ENCODE measurements around a stretch of chr12.

DNA sequence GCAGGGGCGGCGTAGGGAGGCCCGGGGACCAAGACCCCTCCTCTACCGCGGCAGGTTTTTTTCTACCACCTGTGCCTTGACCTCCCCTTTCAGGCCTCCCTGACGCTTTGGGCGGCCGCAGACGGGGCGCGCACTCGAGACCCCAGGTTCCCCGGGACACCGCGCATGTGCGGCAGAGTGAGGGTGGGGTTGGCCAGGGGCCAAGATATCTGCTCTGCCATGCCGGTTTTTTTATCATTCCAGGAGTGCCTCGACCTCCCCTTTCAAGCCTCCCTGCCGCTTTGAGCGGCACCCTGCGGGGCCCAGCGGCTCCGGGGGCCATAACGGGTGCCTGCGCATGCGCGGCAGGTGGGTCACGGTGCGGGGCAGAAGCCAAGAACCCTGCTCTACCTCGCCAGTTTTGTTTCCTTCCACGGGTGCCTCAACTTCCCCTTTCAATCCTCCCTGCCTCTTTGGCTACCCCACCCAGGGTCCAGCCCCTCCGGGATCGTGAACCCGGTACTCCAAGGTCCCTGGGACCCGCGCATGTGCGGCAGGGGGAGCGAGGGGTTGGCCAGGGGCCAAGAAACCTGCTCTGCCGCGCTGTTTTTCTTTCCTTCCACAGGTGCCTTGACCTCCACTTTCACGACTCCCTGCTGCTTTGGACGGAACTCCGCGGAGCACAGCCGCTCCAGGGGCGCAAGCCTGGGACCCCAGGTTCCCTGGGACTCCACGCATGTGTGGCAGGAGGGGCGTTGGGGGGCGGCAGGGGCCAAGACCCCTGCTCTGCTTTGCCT is 328.2 kb downstream of the ALG10 start:
- PRO-cap, 2 experiments, result no peak in any of the 2 experiments

GRCh38 chr12:38983415-38983725 is 78.0 kb upstream of the CPNE8 start:
- PRO-cap, 2 experiments, result no peak in any of the 2 experiments

DNA sequence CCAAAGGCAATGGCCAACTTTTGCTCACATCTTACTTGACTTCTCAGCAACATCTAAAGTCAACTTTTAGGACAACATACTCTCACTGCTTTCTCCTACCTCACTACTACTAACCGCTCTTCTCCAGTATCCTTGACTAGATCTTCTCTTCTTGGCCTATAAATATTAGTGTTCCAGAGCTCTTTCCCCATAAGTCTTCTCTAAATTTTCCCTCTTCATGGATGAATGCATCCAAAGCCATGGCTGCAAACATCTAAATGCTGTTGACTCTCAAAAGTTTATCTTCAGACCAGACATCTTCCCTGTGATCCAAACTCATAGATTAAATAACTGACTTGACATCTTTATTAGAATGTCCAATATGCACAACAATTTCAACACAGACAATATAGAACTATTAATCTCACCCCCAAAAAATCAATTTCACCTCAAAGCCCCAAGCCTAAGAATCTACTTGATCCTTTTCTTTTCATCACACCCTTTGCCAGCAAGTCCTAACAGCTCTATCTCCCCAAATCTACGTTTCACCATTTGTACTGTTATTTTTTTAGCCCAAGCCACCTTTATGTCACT is 18.6 kb downstream of the KIF21A start:
- PRO-cap, 2 experiments, result no peak in any of the 2 experiments

GRCh38 chr12:39538395-39539025 is 81.1 kb downstream of the ABCD2 start:
- PRO-cap, 2 experiments, result no peak in any of the 2 experiments

DNA sequence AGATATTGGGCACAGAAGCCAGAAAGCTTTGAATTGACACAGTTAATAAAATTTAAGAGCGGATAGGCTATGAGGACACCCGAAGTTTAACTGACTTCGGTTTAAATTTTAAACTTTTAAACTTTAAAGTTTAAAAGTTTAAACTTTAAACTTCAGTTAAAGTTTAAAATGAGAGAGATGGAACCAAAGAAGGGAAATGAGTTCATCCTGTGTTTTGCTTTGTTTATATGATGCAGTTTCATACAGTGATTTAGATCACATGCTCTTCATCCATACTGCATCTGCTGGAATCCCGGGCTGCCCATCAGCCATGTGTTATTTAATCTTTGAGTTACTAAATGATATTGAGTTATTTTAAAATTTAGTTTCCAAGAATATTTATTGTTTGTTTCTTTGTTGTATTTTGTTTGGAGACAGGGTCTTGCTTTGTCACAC is 27.2 kb upstream of the LRRK2 start:
- PRO-cap, 2 experiments, result no peak in any of the 2 experiments

DNA sequence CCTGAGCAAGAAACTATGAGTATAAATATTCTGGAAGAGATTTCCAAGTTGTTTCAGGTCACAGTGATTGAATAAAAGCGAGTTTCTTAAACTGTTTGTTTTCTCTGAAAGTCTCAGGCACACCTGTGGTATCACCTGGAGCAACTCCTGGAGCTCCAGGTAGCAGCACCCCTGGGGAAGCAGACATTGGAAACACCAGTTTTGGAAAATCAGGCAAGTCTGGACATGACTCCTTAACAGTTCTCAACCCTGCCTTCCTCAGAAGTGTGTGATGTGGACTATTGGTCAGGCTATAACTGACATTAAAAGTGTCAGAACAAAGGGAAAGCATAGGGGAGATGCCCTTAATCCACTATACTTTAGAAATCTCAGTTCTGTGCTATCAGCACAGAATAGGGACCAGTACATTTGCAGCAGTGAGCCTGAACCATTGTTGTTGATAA is 217.6 kb upstream of the CNTN1 start:
- PRO-cap, 2 experiments, result no peak in any of the 2 experiments

DNA sequence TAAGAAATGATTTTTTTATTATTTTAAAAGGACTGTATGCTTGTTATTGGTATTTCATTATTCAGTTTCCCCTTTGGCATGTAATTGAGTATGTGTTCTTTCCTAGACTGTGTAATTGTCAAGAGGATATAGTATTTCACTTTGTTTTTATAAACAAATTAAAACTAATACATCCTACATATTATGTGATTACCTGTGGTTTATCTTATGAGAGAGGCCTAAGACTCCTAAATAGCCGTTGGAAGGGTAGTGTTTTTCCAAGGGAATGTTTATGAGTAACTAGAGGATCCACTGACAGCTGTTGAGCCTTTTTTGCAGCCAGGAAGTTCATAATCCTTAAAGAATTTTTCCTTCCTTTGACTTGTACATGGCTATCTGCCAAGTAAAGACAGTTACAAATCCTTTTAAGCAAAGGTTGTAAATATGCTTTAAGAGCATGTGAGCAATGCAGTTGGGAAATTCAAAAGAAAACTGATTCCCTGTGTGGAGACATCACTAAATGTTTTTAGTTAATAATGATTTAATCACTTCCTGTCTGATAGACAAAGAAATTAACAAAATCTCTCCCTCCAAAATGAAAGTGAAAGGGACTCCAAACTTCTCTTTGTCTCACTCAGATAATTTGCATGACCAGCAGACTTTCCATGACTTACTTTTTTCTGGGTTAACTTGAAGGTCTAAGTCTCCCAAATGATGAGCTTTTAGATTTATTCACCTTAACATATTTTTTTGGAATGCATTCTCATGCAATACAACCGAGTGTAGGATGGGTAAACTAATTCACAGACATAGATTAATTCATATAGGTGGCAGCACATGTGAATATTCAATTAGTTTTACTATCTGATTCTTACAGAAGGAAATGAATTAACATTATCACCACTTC is 333.8 kb downstream of the PDZRN4 start:
- PRO-cap, 2 experiments, result no peak in any of the 2 experiments

- PRO-cap, 2 experiments, result no peak in any of the 2 experiments
These were observed 212.2 kb downstream of the GXYLT1 start for GRCh38 chr12:41932245-41933070.

- PRO-cap, 2 experiments, result no peak in any of the 2 experiments
These were observed 31.9 kb downstream of the YAF2 start for GRCh38 chr12:42205984-42206611.

DNA sequence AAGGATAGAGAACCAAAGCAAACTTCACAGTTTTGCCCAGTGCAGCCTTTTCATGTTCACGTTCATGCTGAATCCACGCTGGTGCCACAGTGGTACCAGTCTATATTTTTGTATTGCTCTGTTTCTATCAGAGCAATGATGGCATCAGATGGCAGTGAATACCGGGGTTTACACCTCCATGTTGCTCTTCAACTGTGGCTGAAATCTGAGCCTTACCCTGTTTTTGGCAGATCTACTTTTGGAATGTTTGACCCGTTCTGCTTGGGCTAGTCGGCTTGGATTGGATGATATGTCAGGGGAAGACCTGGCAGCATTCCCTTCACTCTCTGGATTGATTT is 144.9 kb upstream of the PRICKLE1 start:
- PRO-cap, 2 experiments, result no peak in any of the 2 experiments

DNA sequence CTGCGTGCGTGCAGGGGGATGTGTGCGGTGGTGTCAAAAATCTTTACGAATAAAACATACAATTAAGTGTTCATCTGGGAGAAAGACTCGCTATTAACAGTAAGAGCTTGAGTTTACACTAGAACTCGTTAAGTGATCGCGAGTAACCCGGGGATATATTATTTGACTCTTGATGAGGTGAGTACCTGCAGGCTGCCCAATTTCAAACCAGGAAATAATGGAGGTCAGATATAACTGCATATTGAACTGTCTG is 852 bp downstream of the TWF1 start:
- PRO-cap, 2 experiments, result no peak in any of the 2 experiments

- PRO-cap, 2 experiments, result peak in 2 of 2 experiments; most common plus-strand start chr12:45216867 (in 1); most common minus-strand start chr12:45216839 (in 2)
These were observed 602 bp downstream of the ANO6 start for GRCh38 chr12:45216377-45217017.

DNA sequence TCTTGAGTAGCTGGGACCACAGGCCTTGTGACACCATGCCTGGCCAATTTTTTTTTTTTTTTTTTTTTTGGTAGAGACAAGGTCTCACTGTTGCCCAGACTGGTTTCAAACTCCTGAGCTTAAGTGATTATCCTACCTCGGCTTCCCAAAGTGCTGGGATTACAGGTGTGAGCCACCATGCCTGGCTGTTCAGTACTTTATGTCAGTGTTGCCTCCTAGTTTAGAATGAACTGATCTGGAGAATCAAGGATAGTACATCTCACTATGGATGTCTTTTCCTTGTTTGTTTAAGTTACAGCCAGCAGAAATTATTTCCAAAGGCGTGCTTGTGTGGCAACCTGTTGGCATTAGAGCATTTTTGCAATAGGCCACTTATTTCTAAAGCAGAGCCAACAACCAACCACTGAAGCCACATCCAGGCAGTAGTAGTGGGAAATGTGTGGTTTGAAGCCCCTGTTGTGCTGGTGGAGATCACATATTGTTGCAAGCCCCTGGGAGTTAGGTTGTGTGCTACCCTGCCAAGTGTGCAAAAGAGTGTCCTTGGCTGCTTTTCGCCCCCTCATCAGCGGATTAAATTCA is 3.7 kb downstream of the ANO6 start:
- PRO-cap, 2 experiments, result no peak in any of the 2 experiments

DNA sequence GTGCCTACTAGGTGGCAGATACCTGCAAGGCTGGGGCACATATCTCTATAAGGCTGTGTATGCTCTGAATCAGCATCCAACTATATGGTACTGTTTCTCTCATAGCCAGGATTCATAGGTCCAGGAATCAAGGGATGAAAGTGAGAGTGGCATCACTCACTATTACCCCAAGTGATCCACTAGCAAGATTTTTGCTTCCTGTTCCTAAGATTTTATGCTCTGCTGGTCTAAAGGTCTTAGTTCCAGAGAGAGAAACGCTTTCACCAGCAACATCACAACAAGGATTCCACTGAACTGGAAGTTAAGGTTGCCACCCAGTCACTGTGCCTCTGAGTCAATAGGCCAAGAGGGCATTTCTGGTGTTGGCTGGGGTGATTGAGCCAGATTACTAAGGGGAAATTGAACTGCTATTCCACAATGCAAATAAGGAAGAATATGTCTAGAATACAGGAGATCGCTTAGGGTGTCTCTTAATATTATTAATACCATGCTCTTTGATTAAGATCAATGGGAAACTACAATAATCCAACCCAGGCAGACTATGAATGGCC is 142.5 kb upstream of the ARID2 start:
- PRO-cap, 2 experiments, result no peak in any of the 2 experiments

GRCh38 chr12:45644452-45645094 is 84.9 kb upstream of the ARID2 start:
- PRO-cap, 2 experiments, result no peak in any of the 2 experiments

- PRO-cap, 2 experiments, result no peak in any of the 2 experiments
These were observed 2.7 kb downstream of the ARID2 start for GRCh38 chr12:45732170-45732630.

DNA sequence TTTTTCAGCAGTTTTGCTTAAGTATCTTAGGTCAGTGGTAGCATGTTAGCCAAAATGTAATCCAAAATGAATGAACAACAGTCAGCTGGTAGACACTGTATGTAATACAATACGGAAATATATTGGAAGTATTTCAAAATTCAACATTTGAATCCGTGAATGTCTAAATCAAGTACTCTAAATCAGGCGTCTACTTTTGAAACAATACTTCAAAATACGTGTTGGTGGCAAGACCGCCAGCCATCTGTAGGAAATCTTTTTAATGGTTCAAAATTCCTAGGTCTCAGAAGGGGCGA is 1.1 kb downstream of the SCAF11 start:
- PRO-cap, 2 experiments, result no peak in any of the 2 experiments

DNA sequence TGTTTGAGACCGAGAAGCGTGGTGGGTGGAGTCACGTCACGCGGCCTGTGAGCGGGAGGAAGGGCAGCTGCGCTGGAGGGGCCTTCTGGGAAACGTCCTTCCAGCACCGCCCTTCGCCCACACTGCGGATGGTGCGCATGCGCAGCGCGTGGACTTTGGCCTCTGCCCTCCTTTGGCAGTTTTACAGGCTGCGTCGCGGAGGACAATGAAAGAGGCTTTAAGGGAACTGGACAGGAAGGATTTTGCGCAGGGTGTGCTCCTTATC is 334 bp upstream of the SCAF11 start:
- PRO-cap, 2 experiments, result peak in 2 of 2 experiments; most common plus-strand start position 205 of the sequence (in 2)

GRCh38 chr12:45991206-45991481 is 770 bp upstream of the SCAF11 start:
- PRO-cap, 2 experiments, result no peak in any of the 2 experiments

- PRO-cap, 2 experiments, result no peak in any of the 2 experiments
These were observed 71.1 kb downstream of the SLC38A1 start for GRCh38 chr12:46197688-46198104.